Placental pericyte (primary cell): ENCODE data around the genes TSTD1, ADAMTS4 and CFAP126.

DNA sequence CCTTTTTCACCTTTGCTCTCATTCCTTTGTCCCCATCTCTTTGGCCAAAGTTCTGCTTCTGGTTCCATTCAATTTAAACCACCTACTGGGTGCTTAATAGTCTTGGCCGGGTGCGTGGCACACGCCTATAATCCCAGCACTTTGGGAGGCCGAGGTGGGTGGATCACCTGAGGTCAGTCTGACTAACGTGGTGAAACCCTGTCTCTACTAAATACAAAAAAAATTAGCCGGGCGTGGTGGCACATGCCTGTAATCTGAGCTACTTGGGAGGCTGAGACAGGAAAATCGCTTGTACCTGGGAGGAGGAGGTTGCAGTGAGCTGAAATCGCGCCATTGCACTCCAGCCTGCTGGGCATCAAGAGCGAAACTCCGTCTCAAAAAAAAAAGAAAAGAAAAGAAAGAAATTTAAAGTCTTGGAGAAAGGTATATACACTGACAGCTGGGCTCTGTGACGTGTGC lies 1.5 kb upstream of the F11R start:
- CAGE, long polyA plus RNA, result no peak

GRCh38 chr1:161038167-161039189 lies at the start of gene TSTD1:
Gene TSTD1, minus strand, starts transcription at chr1:161038964.
- CAGE, long polyA plus RNA, result no peak

- CAGE, long polyA plus RNA, result no peak
These were observed 660 bp downstream of the USF1 start for GRCh38 chr1:161044883-161045750.

- CAGE, long polyA plus RNA, result no peak
These were observed 478 bp downstream of the USP21 start for GRCh38 chr1:161159600-161160356.

DNA sequence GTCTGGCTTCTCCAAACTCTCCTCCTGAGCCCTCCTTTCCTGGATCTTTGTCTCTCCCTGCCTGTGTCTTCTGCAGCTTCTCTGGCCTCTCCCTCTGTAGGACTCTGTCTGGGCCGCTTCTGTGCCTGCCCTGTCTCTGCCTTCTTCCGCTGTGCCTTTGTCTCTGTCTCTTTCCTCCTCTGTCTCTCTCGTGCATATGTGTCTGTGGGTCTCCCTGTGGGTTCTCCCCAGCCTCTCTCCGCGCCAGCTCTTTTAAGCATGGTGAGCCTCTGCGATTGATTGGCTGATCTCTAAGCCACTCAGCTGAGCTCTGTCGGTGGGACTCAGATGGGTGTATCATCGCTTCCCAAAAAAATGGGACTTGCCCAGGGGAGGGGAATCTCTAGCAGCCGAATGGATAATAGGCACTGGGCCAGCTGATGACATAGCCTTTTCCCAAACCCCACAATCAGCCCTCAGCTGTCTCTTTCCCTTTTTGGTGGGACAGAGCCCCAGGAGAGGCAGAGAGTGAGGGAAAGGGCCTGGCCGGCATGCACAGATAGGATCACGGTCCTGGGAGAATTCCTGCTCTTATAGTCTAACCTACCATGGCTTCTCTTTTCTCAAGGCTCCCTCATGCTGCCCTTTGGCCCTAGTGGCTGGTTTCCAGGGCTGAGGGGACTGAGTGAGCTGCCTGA lies at the start of gene ADAMTS4:
ADAMTS4 (minus strand) TSS at position 228 of the 677 bp plus-strand sequence.
- CAGE, long polyA plus RNA, result no peak

GRCh38 chr1:161215752-161216285 lies 724 bp downstream of the FCER1G start:
- CAGE, long polyA plus RNA, result no peak

- CAGE, long polyA plus RNA, result no peak
These were observed 1.1 kb downstream of the APOA2 start for GRCh38 chr1:161222133-161222830.

- CAGE, long polyA plus RNA, result no peak
These were observed at the start of gene CFAP126 for GRCh38 chr1:161367330-161368168. Gene CFAP126, minus strand, starts transcription at chr1:161367876.

DNA sequence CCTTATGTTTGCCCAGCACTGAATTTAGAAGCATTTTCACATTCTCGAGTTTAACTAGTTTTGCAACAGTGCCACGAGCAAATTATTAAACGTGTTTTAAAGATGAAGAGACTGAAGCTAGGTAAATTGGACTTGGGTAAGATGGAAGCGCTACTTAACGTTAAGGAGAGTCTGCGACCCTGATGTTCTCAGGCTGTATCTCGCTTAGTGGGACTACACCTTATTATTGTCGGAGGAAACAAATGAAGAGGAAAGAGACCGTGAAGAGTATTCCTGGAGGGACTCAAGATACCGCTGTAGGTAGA lies 32.5 kb upstream of the CFAP126 start:
- CAGE, long polyA plus RNA, result no peak

GRCh38 chr1:161524764-161525921 lies 803 bp downstream of the HSPA6 start:
- CAGE, long polyA plus RNA, result no peak

GRCh38 chr1:161528394-161528872 lies 4.1 kb downstream of the HSPA6 start:
- CAGE, long polyA plus RNA, result no peak

GRCh38 chr1:161623727-161624223 lies 7.2 kb downstream of the FCGR3B start:
- CAGE, long polyA plus RNA, result no peak

DNA sequence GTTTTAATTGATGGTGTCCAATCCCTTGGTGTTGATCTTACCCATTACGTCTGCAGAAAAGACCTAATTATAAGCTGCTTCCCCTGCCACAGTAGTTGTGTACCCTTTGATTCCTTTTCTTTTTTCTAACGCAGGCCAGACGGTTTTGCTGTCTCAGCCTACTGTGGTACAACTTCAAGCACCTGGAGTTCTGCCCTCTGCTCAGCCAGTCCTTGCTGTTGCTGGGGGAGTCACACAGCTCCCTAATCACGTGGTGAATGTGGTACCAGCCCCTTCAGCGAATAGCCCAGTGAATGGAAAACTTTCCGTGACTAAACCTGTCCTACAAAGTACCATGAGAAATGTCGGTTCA lies 35.8 kb downstream of the ATF6 start:
- CAGE, long polyA plus RNA, result no peak

DNA sequence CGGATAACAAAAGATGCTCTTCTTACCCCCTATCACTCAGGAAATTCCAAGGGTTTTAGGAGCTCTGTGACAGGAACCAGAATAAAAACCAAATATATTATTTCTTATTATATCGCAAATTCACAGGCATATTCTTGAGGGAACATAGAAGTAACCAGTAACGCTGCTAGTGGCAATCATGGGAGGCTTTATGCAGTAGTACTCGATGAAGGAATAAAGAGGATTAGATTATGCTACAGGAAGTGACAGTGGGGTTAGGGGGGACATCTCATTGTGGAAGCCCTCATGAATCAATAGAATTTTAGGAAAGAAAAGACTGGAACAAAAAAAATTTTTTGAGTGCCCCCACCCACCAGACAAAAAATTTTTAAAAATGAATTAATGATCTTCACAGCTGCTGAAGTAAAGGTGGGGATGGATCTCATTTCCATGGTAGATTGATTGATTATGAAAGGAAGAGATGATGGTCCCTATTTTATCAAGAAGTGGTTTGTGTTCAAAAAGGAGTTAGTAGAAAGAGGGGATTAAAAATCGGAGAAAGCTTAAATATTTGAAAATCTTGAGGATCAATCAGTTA lies 59.9 kb downstream of the ATF6 start:
- CAGE, long polyA plus RNA, result no peak

DNA sequence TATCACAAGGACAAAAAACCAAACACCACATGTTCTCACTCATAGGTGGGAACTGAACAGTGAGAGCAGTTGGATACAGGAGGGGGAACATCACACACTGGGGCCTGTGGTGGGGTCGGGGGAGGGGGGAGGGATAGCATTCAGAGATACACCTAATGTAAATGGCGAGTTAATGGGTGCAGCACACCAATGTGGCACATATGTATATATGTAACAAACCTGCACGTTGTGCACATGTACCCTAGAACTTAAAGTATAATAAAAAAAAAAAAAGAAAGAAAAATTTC lies 65.5 kb downstream of the ATF6 start:
- CAGE, long polyA plus RNA, result no peak

DNA sequence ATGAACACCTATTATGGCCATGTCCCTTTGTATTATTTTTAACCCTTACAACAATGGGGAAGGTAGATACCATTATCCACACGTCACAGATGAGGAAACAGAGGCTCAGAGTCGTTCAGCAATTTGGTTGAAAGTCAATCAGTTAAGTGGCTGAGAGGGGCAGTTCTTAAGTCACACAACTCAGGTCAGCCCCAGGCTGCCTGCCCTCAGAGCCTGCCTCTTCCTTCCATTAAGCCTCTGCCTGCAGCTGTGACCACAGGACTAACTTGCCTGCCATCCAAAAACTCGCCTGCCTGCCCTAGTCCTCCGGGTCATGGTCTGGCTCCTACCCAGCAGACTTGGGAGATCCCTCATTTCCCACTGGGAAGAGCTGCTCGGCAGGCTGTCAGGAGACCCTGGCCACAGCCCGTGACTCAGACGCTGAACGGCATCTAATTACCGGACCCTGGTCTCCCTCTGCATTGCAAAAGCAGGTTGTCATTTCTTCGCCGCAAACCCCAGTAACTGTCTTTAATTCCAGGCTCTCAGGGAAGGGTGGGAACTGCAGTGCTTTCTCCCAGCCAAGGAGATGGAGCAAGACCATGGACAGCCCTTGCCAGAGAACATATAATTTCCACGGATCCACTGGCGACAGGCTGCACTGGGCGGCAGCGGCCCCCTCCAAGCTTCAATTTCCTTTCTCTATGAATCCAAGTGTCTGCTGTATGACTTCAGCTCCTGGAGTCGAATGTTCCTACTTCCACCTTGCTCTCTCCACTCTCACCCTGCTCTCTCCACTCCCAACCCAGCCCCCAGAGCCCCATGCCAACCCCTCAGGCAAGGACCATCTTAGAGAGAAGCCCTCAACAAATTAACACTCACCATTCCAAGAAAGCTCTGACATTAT lies 20.5 kb downstream of the OLFML2B start:
- CAGE, long polyA plus RNA, result no peak

GRCh38 chr1:162017320-162017881 lies 6.3 kb downstream of the OLFML2B start:
- CAGE, long polyA plus RNA, result no peak

DNA sequence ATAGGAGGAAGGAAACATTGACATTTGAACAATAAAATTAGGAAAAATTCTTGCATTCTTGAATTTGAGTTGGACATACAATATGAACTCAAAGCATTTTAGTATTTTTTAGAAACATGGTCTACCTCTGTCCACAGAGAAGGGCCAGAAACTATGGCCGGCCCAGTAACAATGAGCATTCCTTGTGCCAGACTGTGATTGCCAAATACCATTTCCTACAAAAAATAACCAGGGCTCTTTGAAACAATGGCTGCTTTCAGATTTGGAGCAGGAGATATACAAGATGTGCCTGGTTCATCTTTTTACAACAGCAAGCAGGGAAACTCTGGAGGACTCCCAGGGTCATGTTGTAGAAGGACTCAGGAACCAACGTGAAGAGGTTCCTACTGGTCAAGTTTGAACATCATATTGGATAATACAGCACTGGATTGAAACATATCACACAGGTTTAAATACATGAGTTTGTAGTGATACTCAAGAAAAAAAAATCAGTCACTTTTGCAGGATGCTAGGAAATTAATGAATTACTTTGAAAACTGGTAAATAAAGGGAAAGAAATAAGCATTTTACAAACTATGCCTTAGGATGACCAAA lies 38.5 kb downstream of the NOS1AP start:
- CAGE, long polyA plus RNA, result no peak

GRCh38 chr1:162145329-162145950 lies 75.9 kb downstream of the NOS1AP start:
- CAGE, long polyA plus RNA, result no peak

DNA sequence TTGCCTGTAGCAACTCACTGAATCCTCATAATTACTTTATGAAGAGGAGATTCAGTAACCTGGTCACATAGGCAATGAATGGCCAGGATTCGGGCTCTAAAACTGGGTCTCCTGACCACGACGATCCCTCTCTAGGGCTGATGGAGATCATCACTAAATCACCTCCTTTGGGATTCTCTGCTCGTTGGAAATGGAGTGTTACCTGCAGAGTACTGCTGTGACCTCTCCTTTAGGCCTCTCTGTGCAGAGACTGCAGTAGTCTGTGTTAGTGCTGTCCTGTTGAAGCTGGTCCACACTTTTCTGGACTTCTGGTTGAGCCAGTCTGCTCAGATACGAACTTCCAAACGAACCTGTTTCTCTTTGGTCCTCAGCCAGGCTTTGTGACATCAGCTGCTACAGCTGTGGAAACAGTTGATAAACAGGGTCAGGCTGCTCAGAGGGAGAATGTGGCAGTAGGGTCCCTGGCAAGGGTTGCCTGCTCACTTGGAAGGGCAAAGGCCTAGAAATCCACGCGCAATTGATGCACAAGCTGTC lies 98.7 kb downstream of the NOS1AP start:
- CAGE, long polyA plus RNA, result no peak